Bronchus (tissue), 1 donor: ENCODE measurements around the gene ARHGAP12.

GRCh38 chr10:31697580-31698555, 230.8 kb downstream of the ARHGAP12 start:
- PRO-cap: no peak

- PRO-cap: no peak
Measured at GRCh38 chr10:31723031-31723669, 205.5 kb downstream of the ARHGAP12 start.

- PRO-cap: no peak
Measured at GRCh38 chr10:31876837-31877496, 51.7 kb downstream of the ARHGAP12 start.

DNA sequence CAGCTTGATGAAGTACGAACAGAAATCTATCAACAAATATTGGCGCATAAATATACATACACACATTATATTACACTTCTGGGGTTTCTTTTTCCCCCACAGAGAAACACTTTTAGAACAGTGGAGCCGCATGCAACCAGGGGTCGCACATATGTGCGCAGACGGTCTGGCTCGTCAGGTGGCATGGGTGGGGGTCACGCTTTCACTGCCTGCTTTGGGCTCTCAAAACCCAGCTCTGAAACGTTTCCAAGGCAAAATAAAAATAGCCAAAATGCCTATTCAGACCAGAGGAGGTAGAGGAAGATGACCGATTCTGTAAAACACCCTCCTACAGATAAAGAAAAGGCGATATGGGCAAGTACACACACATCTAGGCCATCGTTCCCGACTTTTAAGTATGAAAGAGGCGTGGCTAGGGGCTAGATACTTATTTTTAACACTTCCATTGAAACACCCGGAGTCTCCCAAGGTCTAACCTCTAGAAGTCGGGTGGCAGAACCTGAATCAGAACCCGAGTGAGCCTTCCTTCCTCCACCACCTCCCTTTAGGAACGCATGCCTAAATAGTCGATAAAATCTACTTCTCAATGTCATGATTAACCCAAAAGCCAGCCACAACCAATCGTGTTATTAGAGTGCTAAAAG, 1.5 kb downstream of the ARHGAP12 start:
- PRO-cap: no peak

- PRO-cap: no peak
Measured at GRCh38 chr10:31927620-31928138, 952 bp downstream of the ARHGAP12 start.

DNA sequence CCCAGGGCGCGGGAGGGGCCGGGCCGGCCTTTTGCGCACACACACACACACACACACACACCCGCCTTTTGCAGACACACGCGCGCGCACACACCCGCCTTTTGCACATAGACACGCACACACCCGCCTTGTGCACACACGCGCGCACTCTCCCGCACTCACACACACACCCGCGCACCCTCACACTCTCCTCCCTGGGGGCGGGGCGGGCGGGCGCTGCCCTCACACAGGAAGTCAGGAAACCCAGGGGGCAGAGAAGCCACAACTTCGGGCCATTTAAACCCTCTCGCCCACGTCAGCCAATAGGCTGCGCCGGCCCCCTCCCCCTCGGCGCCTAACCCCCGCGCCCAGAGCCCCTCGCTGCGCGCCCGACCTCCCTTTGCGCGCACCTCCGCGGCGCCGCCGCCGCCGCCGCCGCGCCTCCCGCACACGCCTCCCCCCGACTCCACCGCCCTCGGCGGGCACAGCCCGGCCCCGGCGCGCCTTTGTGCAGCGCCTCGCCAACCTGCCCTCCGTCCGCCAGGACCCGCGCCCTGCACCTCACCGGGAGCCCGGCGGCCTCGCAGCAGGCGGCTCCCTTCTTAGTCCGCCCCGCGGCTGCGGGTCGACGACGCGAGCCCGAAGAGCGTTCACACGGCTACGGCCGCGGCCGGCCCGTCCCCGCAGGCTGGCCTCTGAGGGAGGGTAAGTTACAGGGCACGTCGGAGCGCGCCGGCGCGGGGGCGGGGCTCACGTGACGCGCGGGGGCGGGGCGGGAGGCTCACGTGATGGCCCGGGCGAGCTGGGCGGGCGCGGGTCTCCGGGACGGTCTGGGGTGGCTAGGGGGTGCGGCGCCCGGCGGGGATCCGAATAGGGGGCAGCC, at the start of gene ARHGAP12:
Gene ARHGAP12, minus strand, starts transcription at position 693 of the 862 bp plus-strand sequence.
- PRO-cap: bidirectional peak, plus-strand start at position 279 of the sequence, minus-strand start at position 160 of the sequence; bidirectional peak, plus-strand start at position 794 of the sequence, minus-strand start at position 676 of the sequence

DNA sequence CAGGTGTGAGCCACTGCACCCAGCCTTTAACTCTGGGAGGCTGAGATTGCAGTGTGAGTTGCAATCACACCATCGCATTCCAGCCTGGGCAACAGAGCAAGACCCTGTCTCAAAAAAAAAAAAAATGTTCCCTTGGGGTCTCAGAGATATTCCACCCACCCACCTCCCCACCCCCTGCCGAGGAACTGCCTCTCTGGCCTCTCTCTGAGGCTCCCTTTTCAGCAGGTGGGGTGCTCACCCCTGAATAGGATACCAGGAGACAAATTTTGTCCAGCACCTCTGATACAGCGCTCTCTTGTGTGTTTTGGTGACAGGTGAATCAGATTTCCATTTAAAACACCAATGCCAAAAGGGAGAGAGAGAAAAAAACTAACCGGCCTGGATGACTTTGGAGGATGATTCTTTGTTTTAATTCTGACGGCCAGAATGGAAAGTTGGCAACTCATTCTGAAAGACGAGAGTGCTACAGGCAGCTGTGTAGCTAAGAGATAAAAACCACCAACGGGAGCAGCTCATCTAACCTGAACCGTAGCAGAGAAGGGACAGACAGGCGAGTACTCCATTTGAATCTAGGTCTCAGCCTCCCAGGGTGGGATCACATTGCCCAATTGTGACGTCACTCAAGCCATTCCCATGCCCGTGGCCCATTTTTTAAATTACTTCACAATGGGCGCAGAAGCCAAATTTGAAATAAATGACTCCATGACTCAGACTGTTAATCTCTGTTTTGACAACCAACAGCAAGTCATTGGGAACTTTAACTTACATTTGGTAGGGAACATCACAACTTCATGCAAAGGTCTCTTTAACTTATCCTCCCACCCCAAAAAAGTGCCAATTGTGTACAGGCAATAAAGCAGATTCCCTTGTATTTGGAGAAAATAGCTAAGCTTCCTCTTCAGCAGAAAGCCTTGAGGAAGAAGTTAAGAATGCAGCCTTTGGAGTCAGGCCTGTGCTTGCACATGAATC, 92.9 kb upstream of the KIF5B start:
- PRO-cap: no peak

GRCh38 chr10:32292854-32293273, 54.1 kb downstream of the EPC1 start:
- PRO-cap: no peak

GRCh38 chr10:32315774-32316389, 31.1 kb downstream of the EPC1 start:
- PRO-cap: no peak

GRCh38 chr10:32332183-32332837, 14.6 kb downstream of the EPC1 start:
- PRO-cap: no peak

- PRO-cap: no peak
Measured at GRCh38 chr10:32896378-32896973, 61.6 kb downstream of the ITGB1 start.

- PRO-cap: no peak
Measured at GRCh38 chr10:32919692-32920502, 38.1 kb downstream of the ITGB1 start.

DNA sequence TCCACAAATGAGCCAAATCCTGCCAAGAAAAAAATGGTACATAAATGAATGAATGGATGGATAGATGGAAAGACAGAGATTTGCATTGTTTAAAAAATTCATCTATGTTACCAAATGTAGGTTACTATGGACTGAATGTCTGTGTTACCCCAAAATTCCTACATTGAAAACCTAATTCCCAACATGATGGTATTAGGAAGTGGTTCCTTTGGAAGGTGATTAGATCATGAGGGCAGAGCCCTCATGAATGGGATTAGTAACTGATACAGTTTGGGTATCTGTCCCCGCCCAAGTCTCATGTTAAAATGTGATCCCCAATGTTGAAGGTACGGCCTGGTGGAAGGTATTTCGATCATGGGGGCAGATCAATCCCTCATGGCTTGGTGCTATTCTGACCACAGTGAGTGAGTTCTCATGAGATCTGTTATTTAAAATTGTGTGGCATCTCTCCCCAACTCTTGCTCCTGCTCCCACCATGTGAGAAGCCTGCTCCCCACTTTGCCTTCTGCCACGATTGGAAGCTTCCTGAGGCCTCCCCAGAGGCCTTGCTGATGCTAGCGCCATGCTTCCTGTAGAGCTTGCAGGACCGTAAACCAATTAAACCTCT, 31.8 kb downstream of the ITGB1 start:
- PRO-cap: no peak

DNA sequence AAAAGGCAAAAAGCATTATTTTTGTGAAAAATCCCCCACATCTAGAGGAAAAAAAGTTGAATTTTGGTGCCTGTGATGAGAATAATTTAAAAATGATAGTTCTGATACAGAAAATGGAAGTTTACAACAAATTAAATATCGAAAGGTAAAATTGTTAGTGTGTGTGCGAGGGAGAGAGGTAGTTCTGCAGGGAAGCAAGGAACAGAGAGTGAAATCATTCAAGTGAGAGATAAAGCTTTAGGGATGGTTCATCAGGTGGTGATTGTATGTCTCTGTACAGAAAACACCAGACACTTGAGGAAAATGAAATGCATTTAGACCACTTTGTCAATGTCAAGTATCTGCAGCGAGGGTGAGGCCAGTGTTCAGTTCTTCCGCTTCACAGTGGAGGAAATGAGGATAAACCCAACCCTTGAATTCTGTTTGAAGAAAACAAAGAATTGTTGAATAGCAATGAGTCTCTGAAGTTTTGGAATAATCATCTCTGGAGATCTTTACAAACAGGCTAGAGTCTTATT, 14.4 kb upstream of the ITGB1 start:
- PRO-cap: no peak

- PRO-cap: no peak
Measured at GRCh38 chr10:33136098-33136820, 178.2 kb upstream of the ITGB1 start.

- PRO-cap: no peak
Measured at GRCh38 chr10:33229924-33230463, 104.5 kb downstream of the NRP1 start.

GRCh38 chr10:33233552-33233798, 101.0 kb downstream of the NRP1 start:
- PRO-cap: no peak

DNA sequence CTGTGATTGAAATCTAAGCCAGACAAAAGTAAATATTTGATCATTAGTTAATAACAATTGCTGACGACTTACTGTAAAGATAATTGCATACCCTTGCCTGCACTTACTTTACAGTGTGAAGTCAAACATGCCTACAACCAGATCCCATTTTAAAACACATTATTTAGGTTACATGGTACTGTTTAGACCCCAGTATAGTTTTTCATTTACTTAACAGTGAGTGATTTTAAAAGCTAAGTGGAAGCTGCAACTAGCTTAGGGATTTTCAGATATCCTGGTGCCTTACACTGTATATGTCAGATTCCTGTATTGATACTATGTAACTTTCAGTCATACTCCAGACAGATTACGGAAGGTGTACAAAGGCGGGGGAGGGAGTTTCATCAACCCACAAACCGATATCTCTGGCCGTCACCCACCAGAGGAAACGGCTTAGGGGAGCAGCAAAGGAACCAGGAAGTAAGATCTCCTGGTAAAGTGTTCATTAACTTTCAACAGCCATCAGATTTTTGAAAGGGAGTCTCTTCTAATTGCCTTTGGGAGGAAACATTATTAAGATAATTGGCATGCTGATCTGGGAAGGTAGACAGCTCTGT, 906 bp downstream of the NRP1 start:
- PRO-cap: no peak

- PRO-cap: no peak
Measured at GRCh38 chr10:34452524-34453315, 362.4 kb downstream of the PARD3 start.

DNA sequence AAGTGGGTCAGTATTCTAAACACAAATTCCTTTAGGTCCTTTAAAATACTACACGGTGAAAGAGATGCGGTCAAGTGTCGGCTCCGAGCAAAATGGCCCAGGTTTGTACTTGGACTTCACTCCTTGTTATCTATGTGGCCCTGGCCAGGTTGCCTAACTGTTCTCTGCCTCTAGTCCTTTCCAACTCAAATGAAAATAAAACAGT, 344.8 kb downstream of the PARD3 start:
- PRO-cap: no peak